ENCODE results near the genes SENP8, PARP6 and ADPGK.

GRCh38 chr15:71604707-71605053, 205.7 kb upstream of the NR2E3 start:
- RRBS: no CpG with 5 or more reads among the region's 1 CpG

- RRBS: no CpG with 5 or more reads among the region's 4 CpGs
These were observed 198.8 kb upstream of the NR2E3 start for GRCh38 chr15:71611551-71611993.

- RRBS: no CpG with 5 or more reads among the region's 2 CpGs
These were observed 187.8 kb upstream of the NR2E3 start for GRCh38 chr15:71622457-71623035.

DNA sequence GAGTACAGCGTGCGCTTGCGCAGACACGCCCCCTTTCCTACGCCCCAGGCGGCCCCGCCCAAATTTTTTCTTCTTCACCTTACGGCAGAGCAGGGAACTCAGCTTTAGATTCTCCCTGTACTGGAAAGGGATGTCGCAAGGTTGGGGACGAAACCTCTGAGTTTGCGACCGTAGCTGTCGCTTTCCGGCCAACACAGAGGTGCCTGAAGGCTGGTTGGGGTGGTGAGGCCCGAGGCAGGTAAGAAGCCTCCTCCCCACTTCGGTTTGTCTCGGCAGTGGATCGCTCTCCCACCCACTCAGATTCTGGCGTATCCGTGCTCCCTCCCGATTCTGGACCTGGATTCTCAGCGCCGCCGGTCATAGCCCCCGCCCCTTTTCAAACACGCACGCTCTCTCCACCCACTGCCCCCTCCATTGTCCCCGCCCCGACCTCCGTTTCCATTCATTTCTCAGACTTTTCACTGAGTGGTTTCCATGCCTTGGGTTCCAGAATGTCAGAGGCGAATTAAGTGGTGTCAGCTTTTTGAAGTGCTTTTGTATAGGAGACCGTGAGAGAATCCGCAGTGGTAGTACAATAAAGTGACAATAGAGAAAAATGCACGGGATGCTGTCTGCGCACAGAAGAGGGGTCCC, at the start of gene SENP8:
SENP8 (plus strand) TSS at position 177 of the 633 bp plus-strand sequence.
- RRBS: no CpG with 5 or more reads among the region's 35 CpGs

DNA sequence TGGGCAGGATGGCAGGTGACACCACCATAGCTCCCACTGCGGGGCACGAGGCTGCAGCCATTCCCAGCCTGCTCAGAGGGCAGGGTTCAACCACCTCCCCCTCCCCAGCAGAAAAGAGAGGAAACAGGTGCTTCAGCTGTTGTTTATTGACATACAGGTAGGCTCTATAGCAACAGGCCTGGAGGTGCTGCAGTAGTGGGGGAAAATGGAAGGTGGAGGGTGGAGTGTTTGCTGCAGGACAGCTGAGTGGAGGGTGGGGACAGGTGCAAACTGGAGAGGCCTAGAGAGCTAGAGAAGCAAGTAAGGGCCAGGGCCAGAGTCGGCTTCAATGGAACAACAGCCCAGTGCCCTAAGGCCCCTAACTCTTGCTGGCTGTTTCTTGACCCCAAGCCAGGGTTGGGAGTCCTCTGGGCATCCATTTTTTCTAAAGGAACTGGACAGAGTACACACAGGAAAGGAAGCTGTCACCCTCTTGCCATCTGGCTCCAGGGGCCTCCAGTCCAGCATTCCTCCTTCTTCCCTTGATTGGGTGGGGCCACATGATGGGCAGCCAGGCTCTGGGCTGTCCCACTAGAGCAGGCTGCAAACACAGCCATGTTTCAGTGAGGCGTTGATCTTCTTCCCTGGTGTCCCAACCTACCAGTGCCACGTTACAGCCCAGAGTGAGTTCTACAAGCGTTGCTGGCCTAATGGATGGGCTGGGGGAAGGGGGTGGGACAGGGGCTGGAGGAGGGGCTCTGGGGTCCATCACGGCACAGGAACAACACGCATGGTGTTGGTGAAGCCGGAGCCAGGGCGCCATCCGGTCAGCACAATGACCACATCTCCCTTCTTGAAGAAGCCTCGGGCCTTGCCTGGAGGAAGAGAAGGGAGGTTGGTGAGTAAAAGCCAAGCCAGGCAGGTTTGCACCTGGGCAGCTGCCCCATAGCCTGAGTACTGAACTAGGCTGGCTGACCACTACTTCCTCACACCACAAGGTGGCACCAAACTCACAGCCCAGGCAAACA, 1.6 kb upstream of the GRAMD2A start:
- RRBS: no CpG with 5 or more reads among the region's 12 CpGs

DNA sequence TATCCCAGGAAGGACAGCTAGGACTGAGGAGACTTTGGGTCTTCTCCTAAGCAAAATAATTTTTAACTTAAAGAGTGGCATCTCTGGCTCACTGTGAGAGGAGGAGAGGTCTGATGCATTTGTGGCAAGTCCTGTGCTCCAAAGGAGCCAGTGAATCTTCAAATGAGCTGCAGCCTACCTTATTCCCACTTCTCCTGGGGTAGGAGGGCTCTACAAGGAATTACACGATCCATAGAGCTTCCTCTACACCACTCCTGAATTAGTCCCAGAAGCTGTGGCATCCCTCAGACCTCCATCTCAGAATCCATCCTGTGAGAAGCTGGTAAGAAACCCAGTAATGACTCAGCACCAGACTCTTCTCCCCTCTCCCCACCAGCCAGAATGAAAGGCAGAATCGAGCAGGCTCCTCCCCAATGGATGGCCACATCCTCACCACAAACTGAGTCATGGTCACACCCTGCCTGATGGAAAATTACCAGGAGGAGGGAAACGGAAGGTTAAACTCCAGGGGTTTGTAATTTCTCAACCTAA, 6.3 kb upstream of the PKM start:
- RRBS: no CpG with 5 or more reads among the region's 3 CpGs

DNA sequence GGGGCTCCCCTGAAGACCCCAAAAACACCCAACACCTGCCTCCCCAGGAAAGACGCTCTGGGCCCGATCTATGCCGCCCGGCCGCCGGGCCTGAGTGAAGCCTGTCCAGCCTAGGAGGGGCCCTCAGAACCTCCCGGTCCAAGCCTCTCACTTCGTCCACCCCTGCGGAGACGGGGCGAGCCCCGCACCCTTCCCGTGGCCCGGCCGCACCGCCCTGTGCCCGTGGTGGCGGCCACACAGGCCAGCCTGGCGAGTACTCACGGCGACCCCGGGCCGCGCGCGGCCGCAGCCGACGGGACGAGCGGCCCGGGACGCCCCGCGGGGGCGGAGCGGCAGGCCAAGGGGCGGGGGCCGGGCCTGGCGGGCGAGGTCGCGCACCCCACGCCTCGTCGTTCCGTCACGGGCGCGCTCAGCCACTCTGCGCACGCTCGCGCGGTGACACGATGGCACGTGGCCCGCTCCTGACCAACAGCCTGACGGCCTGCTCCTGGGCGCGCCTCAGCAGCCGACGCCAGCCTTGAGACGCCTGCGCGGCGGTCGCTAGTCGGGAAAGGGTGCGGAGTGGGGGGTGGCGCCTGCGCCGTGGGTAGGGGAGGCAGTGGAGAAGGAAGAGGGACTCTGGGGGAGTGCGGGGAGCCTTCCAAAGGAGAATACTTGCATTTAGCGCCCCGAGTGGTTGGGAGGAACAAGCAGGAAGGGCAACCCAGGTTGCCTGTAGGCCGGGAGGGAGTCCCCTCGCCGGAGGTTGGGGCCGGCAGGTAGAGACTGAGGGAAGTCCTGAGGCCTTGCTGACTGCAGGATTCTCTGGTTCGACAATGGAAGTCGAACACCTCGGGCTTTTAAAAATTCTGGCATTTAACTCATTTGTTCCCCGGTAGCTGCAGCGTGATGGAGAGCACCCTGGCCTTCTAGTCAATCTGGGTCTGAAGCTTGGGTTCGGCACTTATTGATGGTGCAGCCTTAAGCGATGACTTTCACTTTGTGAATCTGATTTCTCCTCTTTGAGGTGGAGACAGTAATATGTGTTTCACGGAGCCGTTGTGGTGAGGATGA, at the start of gene PARP6:
PARP6 (minus strand) TSS at position 313 of the 1,053 bp plus-strand sequence.
- RRBS: 3% methylated on average over 39 of the region's 89 CpGs

DNA sequence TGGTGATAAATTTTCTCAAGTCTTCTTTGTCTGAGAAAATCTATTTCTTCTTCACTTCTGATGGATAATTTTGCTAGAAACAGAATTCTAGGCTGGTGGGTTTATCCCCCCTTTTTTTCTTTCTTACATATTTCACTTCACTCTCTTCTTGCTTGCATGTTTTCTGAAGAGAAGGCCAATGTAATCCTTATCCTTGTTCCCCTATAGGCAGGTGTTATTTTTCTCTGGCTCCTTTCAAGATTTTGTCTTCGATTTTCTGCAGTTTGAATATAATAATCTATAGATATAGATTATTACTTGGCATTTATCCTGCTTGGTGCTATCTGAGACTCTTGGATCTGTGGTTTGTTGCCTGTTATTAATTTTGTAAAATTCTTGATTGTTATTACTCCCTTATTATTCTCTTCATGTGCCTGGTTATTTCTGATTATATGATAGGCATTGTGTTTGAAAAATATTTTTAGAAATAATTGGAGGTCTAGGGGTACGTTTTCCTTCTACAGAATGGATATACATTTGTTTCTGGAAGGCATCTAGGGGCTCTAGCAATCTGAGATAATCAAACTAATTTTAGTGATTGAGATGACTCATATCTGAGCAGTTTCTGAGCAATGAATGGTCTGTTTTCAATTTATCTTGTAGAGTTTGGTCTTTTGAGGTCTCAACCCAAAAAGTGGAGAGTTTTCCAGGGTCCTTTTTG, 14.8 kb upstream of the CELF6 start:
- RRBS: no CpG with 5 or more reads among the region's 2 CpGs

- RRBS: no CpG with 5 or more reads among the region's 7 CpGs
These were observed 17.0 kb downstream of the HEXA start for GRCh38 chr15:72358659-72359373.

- RRBS: no CpG with 5 or more reads among the region's 2 CpGs
These were observed 6.9 kb downstream of the HEXA start for GRCh38 chr15:72368861-72369339.

DNA sequence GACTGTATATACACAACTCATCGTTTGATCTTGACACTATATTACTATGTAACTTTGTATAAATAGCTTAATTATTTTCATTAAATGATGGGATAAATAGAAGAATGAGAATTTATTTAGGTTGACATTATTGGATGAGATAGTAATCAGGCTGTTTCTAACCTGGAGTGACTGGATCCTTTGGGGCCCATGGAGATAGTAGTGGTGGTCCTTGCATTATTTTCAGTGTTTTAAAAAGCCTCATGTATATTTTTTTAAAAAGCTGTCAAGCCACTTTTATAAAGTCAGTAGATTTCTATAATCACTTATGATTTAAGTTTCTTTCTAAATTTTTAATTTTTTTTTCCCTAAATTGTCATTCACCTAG, 11.6 kb downstream of the ARIH1 start:
- RRBS: no CpG with 5 or more reads among the region's 1 CpG

- RRBS: no CpG with 5 or more reads among the region's 2 CpGs
These were observed 49.2 kb downstream of the ARIH1 start for GRCh38 chr15:72523380-72523764.

GRCh38 chr15:72531762-72532313, 57.7 kb downstream of the ARIH1 start:
- RRBS: no CpG with 5 or more reads among the region's 2 CpGs

GRCh38 chr15:72582648-72583850, 71.4 kb upstream of the GOLGA6B start:
- RRBS: no CpG with 5 or more reads among the region's 7 CpGs

- RRBS: no CpG with 5 or more reads among the region's 7 CpGs
These were observed 49.7 kb upstream of the GOLGA6B start for GRCh38 chr15:72604618-72605304.

DNA sequence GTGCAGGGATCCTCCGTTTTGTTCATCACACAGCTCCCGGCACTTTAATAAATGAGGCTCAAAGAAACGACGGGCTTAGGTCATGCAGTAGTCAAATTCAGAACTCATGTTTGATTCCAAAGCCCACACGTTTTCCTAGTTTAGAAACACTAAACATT, 759 bp downstream of the HIGD2B start:
- RRBS: no CpG with 5 or more reads among the region's 5 CpGs

DNA sequence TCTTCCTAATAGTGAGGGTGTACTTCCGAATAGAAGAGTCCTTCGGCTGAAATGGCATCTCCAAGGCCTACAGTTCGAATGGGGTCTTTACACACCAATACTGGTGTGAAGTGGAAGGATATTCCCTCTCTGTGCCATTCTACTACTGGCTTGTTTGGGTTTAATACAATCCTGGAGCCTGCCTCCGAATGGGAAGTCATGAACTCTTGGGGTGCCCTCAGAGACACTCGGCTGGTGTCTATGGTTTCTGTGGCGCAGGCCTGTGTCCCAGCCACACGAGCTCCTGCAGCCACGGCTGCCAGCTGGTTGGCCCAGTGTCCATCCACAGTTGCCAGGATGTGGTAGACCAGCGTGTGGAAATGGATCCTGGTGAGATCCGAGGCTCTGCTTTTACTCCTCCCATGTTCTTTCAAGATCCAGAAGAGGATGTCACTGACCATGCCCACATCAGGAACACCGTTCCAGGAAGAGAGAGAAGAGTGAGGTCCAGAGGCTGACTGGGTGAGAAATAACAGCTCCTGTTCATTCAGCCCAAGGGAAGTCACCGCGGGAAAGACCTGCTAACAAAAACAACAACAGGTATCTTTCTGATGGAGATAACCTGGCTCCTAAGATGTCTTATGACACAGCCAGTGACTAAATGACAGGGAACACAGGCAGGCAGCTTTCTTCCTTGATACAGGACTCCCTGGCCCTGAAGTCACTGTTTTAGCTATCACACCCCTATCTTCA, 31.1 kb downstream of the ADPGK start:
- RRBS: no CpG with 5 or more reads among the region's 13 CpGs

- RRBS: 2% methylated on average over 15 of the region's 85 CpGs
These were observed at the start of gene ADPGK for GRCh38 chr15:72783410-72784235. Gene ADPGK, minus strand, starts transcription at chr15:72783758.

GRCh38 chr15:73141045-73141781, 89.0 kb downstream of the NEO1 start:
- RRBS: no CpG with 5 or more reads among the region's 2 CpGs

GRCh38 chr15:73181453-73182355, 129.4 kb downstream of the NEO1 start:
- RRBS: no CpG with 5 or more reads among the region's 2 CpGs